Duodenum (tissue), 1 donor: ENCODE measurements around the genes SERP1, MINDY4B and CLRN1.

GRCh38 chr3:150407007-150407589, 1.0 kb upstream of the TSC22D2 start:
- PRO-cap: unidirectional peak, plus-strand start at chr3:150407417

- PRO-cap: no peak
Observed at GRCh38 chr3:150538599-150539692, 7.3 kb downstream of the SERP1 start.

DNA sequence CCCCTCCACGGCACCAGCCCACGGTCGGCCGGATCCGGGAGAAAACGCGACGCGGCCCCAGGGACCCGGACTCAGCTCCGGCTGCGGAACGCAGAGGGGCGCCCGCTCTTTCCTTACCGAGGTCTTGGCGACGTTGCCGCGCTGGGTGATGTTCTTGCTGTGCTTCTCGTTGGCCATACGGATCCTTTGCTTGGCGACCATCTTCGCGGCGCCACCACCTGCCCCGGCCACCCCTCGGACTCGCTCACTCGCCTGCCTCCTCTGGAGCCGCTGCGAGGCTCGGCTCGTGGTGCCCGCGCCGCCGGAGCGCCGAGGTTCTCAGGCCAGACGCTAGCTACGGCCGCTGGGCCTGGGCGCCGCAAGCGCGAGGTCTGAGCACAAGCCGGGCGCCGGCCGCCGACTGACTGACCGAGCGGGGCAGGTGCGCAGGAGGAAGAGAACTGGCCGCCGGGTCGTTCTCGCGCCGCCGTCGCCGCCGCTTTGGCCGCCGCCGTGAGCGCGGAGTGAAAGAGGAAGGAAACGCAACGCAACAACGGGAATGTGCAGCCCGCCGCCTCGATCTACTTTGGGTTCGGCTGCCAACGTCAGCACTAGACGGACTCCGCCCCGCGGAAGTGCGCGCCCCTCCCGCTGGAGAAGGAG, at the start of gene SERP1:
Gene SERP1, minus strand, starts transcription at position 562 of the 642 bp plus-strand sequence.
- PRO-cap: bidirectional peak, plus-strand start at position 116 of the sequence, minus-strand start at position 126 of the sequence; bidirectional peak, plus-strand start outside the sequence, minus-strand start at position 562 of the sequence

DNA sequence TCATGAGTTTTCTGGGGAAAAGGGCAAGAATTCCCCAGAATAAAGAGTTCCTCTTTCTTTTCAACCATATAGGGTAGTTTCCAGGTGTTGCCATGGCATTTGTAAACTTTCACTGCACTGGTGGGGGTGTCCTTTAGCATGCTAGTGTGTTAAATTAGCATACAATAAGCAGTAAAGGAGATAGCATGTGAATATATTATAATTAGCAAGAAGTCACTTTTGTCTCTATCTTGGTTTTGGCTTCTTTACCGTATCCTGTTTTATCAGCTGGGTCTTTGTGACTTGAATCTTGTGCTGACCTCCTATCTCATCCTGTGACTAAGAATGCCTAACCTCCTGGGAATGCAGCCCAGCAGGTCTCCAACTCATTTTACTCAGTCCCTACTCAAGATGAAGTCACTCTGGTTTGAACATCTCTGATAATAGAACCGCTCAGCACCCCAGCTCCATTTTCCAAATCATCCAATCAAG, 3.4 kb upstream of the SELENOT start:
- PRO-cap: no peak

- PRO-cap: no peak
Observed at GRCh38 chr3:150724862-150725469, 21.2 kb upstream of the ERICH6 start.

- PRO-cap: no peak
Observed at GRCh38 chr3:150739784-150740702, 22.9 kb downstream of the SIAH2 start.

- PRO-cap: no peak
Observed at GRCh38 chr3:150771500-150771980, 8.6 kb upstream of the SIAH2 start.

GRCh38 chr3:150890181-150890899, 14.9 kb downstream of the MINDY4B start:
- PRO-cap: no peak

GRCh38 chr3:150905223-150905597, at the start of gene MINDY4B:
MINDY4B (minus strand) TSS chr3:150905439.
- PRO-cap: no peak

GRCh38 chr3:150972354-150972804, at the start of gene CLRN1:
CLRN1 (minus strand) TSS chr3:150972727.
- PRO-cap: no peak

GRCh38 chr3:151218178-151218506, 15.1 kb upstream of the GPR171 start:
- PRO-cap: no peak

- PRO-cap: no peak
Observed at GRCh38 chr3:151265748-151266454, 12.4 kb downstream of the P2RY14 start.

- PRO-cap: no peak
Observed at GRCh38 chr3:151442874-151443729, 17.8 kb downstream of the IGSF10 start.

DNA sequence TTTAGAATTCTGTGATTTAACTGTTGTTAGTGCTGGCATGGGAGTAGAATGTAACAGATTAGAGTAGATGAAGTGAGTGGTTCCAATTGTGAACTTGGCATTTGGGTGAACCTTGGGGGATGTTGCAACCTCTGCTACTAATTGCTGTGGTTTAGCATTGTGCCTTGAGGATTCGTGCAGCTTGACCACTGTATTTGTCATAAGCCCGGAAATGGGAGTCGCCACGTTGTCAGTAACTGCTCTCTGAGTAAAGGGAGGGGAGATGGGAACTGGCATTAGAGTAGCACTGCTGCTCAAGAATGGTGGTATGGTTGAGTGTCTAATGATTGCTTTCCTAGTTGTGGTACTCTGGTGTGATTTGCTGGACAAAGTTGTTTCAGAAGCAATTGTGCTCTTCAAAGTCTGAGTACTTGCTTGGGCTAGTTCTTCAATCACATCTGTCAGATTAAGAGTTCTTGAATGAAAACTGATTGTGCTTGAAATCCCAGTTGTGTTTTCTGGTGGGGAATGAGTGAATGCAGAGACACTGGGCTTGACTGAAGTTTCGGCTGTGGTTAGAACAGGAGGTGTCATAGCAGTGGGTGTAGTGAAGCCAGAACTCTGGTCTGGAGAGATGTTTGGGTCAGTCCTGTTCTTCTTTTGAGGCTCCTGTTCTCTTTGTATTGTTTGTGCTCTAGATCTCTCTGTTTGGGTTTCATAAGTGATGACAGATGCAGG, 15.4 kb downstream of the IGSF10 start:
- PRO-cap: no peak

DNA sequence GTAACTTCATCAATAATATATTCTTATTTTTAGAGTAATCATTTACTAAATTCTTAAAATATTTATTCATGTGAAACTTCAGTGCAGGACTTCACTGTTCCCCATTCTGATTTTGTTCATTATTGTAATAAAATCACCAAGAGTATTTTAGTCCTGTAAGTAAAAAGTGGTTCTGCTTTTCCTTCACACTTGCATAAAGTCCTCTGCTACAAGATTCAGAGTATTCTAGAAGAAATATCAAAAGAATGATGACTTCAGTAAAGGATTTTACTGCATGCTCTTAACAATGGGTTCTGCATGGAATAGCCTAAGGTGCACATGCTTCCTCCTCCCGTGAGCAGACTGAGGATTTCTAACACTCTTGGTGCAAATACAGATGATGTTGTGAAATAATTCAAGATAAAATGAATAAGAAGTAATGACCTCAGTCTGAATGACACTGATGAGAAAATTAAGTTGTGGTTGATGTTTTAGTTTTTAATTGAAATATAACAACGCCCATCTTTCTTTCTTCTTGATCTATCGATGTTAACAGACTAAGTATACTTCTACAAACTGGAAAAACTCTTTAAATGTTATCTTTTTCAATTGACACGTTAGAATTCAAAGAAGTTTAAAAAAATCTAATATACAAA, 75.0 kb upstream of the AADACL2 start:
- PRO-cap: no peak

DNA sequence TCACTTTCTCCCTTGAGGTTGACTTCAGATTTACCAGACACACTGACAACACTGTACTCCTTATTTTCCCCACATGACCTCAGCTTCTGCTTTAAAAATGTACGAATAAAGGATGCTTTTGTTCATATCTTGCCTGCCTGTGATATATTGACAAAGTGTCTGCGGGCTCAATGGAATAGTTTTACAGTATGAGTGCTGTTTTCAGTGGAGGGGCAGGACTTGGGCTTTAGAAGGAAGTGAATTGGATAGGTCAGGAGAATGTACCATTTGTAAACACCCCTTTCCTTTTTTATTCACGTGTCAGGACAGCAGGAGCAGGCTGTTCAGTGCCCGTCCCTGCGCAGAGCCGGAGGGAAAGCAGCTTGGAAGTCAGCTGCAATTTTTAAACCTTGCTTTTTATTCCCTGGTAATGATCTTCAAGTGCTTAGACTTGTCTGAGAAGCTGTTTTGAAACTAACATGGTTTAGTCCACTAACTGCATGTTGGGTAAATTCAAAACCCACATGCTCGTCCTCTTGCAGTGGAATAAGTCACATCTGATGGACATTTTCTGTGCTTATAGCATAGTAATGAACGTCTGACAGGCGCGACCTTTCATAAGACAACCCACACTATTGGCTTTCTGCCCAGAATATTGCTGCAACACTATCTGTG, 29.9 kb downstream of the MBNL1 start:
- PRO-cap: bidirectional peak, plus-strand start at position 292 of the sequence, minus-strand start at position 177 of the sequence

GRCh38 chr3:152318656-152319409, 50.1 kb downstream of the MBNL1 start:
- PRO-cap: no peak

DNA sequence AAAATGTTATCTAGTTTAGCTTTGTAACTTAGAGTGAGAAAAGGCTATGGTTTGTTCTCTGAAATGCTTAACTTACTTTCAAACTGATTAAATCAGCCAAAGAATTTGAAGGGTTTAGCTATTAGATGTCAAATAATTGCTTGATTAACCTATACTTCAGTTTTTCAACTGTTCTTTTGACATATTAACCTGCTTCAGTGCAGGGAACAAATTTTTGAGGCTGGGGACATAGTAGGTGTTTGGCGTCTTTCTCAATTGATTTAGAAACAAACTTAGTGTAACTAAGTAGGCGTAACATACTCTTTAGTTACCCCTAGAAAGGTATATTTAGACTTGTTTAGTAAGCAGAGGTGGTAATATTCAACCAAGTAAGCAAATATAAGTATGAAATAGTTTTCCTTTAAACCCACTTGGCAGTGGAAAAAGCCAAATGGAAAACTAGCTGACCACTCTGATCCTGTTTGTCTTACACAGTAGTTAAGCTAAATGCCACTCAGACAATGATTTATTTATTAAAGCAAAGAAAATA, 113.1 kb downstream of the MBNL1 start:
- PRO-cap: no peak

DNA sequence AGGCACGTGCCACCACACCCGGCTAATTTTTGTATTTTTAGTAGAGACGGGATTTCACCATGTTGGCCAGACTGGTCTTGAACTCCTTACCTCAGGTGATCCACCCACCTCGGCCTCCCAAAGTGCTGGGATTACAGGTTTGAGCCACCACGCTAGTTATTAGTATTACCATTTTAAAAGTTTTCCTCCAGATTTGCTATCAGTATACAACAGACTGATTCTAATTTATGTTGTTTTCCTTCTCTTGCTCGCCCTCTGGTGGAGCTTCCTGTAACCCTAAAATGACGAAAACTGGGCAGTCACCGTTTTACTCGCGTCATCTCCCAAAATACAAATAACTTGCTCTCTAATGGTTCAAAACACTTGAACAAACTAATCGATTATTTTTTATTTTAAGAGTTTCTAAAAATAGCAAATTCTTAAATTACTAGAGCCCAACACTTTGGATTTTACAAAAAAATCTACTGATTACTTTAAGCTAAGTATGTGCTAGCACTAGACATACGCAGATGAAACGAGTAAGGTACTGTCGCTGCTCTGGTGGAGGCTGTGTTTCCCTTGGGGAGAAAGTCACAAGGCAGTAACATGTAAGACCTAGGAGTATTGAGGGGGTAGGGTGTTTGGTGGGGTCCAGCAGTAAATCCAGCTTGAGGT, 203.3 kb downstream of the MBNL1 start:
- PRO-cap: no peak

- PRO-cap: bidirectional peak, plus-strand start at chr3:153161419, minus-strand start at chr3:153161213
Observed at GRCh38 chr3:153161300-153161760, 696 bp upstream of the RAP2B start.